CD14-positive monocyte (primary cell): ENCODE measurements around the genes GALR2 and SPHK1.

- CAGE, long polyA plus RNA = no peak
Observed at GRCh38 chr17:76039130-76039746, 12.1 kb upstream of the EVPL start.

DNA sequence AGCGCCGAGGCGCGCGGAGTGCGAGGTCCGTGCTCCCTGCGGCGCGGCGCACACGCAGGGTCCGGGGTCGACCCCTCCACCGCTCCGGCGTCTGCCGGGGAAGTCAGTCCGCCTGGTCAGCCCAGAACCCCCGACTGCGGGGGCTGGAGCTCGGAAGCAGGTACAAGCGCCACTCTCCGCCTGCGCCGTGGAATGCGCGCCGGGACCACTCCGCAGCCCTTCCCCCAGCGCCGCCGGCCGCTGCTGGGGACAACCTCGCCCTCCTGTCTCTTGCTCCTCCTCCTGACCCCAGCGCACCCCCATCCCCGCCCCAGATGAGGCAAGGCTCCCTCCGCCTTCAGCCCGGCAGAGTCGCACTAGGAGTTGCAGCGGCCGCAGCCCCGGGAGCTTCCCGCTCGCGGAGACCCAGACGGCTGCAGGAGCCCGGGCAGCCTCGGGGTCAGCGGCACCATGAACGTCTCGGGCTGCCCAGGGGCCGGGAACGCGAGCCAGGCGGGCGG lies at the start of gene GALR2:
Gene GALR2, plus strand, starts transcription at position 348 of the 500 bp plus-strand sequence.
- CAGE, long polyA plus RNA = no peak

DNA sequence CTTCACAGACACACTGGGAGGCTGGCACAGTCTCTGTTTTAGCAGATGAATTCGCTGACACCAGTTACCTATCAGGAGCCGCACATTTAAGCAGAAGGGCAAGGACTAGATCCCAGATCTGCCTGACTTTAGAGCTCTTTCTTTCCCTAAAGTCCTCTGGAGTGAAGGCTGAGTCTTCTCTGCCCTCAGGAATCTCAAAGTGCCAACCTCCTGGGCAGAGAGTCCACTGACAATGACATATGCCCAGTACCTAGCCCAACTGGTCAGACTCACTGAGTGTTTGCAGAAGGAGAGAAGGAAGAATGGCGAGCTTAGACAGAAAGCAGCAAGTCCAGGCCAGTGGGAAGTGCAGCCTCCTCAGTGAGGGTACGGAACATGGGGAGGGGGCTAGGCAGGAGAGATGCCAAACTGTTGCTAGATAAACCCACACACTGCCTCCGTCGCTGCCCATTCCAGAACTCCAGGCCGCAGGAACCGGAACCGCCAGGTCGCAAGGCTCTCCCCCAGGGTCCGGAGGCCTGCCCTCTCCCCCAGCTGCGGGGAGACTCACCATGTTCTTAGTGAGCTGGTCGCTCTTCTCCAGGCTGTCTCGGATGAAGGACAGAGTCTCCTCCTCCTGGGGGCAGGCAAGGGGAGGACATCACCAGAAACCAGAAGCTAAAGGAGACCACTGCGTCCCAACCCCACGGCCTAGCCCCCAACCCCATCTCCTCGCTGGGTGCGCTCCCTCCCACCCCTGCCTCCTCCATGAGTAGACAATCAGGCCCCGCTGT lies 590 bp downstream of the EXOC7 start:
- CAGE, long polyA plus RNA = no peak

DNA sequence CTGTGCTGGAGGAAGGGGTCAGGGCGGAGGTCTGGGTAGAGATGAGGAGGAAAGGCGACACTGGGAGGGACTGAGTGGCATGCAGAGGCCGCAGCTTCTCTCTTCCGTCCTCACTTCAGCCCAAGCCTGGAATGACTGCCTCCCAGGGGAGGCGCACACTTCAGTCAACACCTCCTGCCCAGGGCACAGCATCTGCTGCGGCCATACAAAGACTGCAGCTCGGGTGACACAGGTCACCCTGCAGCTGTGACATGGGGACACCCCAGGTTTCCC lies 15.3 kb upstream of the FOXJ1 start:
- CAGE, long polyA plus RNA = no peak

GRCh38 chr17:76238655-76239429 lies 1.5 kb downstream of the RNF157 start:
- CAGE, long polyA plus RNA = no peak

DNA sequence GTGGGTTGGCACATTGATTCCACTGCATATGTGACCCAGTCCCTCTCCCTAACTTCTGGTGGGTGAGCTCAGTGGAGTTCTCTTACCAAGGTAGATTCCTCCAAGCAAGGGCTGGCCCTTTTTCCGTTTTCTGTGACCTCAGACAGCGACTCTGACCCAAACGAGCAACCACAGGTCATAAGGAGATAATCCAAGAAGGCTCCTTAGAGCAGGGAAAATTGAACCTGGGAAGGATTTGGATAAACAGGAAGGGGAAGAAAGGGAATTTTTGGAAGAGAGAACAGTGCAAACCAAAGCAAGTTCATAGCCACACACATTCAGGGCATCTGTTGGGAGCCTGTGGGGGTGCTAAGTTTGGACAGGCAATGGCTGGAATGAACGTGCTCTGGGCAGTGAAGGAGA lies 9.6 kb upstream of the UBALD2 start:
- CAGE, long polyA plus RNA = no peak

DNA sequence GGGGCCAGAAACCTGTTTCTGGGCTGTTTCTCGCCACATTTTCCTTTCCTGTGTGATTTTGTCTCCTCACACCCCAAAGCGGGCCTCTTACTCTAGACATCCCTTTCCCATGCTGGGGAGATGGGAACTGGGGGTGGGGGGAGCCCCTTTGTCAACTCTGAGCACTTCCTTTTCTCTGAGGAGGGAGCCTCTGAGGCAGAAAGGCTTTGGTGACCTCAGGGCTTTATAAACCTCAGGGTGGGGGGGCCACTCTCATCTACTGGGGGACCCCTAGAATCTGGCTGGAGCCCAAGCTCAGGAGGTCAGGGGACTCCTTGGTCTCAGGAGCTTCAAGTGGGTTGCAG lies 7.7 kb downstream of the UBALD2 start:
- CAGE, long polyA plus RNA = no peak

GRCh38 chr17:76276704-76277380 lies 11.7 kb downstream of the UBALD2 start:
- CAGE, long polyA plus RNA = no peak

GRCh38 chr17:76278735-76279792 lies 13.9 kb downstream of the UBALD2 start:
- CAGE, long polyA plus RNA = no peak

GRCh38 chr17:76311248-76311653 lies 3.2 kb upstream of the QRICH2 start:
- CAGE, long polyA plus RNA = no peak

DNA sequence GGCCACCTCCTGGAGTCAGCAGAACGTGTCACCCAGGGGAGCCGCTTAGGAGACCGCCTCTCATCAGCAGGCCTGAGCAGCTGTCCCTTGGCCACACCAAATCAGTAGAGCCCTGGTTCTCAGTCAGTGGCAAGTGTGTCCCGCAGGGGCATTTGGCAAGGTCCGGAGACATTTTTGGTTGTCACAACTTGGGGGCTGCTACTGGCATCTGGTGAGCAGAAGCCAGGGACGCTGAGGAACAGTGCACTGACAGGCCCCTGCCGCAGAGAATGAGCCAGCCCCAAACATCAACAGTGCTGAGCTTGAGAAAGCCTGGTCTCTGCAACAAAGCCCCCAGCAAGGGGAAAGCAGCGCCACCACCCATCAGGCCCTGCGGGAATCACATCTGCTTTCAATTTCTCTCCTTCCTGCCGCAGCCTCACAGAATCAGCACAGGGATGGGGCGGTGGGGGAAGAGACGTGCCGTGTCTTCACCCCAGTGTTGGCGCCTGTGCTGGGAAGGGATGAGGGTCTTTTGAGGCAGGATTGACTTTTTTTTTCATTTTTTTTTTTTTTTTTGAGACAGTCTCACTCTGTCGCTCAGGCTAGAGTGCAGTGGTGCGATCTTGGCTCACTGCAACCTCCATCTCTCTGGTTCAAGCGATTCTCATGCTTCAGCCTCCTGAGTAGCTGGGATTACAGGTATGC lies 14.8 kb upstream of the PRPSAP1 start:
- CAGE, long polyA plus RNA = no peak

DNA sequence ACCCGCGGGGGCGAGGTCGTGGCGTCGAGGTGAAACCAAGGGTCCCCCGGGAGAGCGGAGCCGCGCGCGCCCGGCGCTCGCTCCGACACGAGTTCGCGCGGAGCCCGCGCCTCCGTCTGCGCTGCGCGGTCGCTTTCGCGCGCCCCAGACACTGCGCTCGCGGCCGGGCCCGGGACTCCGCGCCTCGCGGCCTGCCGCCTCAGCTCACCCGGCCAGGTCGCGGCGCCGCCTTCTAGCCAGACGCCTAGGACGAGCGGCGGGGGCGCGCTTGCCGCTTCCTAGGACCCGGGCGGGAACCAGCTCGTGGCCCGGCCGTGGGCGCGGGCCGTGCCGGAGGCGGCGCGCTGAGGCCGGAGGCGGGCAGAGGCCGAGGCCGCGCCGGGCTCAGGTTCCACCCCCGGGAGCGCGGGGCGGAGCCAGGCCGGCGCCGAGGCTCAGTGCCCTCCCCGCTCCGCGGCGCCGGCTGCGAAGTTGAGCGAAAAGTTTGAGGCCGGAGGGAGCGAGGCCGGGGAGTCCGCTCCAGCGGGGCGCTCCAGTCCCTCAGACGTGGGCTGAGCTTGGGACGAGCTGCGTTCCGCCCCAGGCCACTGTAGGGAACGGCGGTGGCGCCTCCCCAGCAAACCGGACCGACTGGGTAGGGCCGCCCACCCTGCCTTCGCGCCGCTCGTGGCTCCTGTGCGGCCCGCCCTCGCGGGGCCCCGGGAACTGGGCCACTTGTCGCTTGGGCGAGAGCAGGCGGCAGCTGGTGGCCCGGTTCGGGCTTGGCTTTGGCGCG lies at the start of gene SPHK1:
Gene SPHK1, plus strand, starts transcription at position 437 of the 775 bp plus-strand sequence.
- CAGE, long polyA plus RNA = no peak

DNA sequence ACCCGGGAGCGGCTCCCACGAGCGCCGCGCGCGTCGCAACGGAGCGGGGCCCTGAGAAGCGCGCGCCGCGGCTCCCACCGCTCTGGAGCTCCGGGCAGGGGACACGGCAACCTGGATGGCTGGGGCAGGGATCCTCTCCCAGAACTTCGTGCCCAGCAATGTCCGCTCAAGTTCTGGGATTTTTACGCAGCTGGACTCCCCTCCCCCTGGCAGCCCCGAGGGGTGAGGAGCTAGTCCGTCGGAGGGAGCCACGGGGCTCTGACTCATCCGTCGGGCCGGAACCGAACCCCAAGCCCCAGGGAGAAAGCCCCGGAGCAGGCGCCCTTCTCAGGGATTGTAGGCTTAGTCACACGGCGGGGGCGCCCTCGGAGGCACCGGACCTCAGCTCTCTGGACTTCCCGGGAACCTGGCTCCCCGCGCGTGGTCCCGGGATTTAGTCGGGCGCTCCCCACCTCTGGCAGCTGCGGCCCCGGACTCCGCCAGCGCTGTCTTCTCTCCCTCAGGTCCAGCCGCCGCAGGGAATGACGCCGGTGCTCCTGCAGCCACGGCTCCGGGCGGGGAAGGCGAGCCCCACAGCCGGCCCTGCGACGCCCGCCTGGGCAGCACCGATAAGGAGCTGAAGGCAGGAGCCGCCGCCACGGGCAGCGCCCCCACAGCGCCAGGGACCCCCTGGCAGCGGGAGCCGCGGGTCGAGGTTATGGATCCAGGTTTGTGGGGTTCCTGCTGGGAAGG lies 705 bp downstream of the SPHK1 start:
- CAGE, long polyA plus RNA = no peak

GRCh38 chr17:76491408-76491814 lies 9.8 kb downstream of the RHBDF2 start:
- CAGE, long polyA plus RNA = no peak

- CAGE, long polyA plus RNA = no peak
Observed at GRCh38 chr17:76500515-76500884, 723 bp downstream of the RHBDF2 start.

- CAGE, long polyA plus RNA = no peak
Observed at GRCh38 chr17:76506335-76506785, 5.1 kb upstream of the RHBDF2 start.

GRCh38 chr17:76522895-76523448 lies 14.5 kb downstream of the CYGB start:
- CAGE, long polyA plus RNA = no peak

GRCh38 chr17:76527052-76527462 lies 10.5 kb downstream of the CYGB start:
- CAGE, long polyA plus RNA = no peak

DNA sequence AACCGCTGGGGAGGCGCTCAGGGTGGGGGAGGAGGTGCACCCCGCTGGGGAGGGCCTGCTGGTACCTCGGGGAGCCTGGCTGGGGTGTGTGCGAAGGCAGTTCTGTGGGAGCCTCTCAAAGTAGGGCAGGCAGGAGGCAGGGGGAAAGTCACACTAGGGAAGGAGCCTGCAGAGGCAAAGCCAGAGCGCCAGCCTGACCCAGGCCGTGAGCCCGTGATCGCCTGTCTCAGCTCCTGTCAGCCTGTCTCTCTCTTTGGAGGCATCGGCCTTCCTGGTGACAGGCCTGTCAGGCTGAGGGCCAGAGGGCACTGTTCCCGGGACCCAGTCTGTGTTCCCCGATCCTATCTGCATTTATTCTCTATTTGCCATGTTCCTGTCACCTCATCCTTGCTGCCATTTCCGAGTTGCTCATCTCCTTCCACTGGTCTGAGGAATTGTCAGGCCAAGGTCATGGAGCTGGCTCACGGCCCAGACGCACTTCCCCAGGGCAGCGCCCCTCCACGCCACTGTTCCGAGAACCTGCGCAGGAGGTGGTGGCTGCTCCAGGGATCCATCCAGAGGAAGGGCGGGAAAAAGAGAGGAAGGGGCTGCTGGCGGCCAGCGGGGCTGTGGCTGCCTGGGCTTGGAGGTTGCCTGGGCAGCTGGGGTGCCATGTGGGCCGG lies 4.7 kb downstream of the PRCD start:
- CAGE, long polyA plus RNA = no peak

GRCh38 chr17:76565562-76566666 lies 19.7 kb downstream of the ST6GALNAC2 start:
- CAGE, long polyA plus RNA = no peak